Placental pericyte (primary cell): ENCODE measurements around a stretch of chr13.

GRCh38 chr13:109265712-109266267, 520.6 kb downstream of the IRS2 start:
- CAGE, long polyA plus RNA = no peak

GRCh38 chr13:109271855-109272722, 514.3 kb downstream of the IRS2 start:
- CAGE, long polyA plus RNA = no peak

DNA sequence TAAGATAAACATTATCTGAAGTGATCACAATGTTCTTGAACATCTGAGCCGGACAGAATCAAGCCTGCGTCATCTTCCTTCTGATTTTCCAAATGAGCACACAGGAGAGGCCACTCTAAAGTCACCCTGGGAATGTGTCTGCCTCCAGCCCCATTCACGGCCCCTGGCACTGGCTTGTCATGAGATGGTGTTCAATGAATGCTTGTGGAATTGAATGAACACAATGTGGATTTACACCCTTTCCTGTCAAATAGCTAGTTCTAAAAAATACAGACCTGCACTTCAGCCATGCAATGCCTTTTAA, 511.9 kb downstream of the IRS2 start:
- CAGE, long polyA plus RNA = no peak

DNA sequence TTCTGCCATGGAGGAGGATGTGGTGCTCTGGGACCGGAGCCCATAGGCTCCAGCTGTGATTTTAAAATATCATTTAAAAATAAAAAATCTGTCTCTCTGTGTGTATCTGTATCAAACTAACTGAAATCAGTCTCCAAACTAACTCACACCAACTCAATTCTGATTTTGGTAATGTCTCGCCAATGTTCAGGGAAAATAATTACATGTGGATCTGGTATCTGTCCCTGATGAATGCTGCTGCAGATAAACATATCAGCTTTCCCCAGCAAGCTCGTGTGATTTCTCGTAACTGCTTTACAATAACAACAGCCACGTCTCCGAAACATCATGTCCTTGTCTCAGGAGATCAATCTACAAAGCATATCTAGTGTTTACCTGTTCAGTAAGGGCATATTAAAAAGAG, 129.0 kb downstream of the IRS2 start:
- CAGE, long polyA plus RNA = no peak

- CAGE, long polyA plus RNA = no peak
Observed at GRCh38 chr13:109715844-109716503, 70.4 kb downstream of the IRS2 start.

DNA sequence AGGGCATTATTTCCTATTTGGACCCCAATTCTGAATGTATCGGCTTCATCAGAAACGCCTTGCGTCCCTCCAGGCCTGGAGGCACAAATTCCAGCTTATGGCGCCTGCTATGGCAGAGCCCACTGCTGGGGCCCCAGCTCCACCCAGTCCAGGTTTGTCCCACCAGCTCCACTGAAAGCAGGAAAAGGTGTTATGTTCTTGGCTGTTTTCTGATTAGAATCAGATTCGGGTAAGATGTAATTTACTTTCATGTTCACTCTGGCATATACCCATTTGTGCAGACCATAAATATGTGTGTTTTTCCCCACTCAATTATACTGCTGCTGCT, 6.5 kb downstream of the IRS2 start:
- CAGE, long polyA plus RNA = no peak

- CAGE, long polyA plus RNA = no peak
Observed at GRCh38 chr13:109790122-109790589, 3.8 kb upstream of the IRS2 start.

DNA sequence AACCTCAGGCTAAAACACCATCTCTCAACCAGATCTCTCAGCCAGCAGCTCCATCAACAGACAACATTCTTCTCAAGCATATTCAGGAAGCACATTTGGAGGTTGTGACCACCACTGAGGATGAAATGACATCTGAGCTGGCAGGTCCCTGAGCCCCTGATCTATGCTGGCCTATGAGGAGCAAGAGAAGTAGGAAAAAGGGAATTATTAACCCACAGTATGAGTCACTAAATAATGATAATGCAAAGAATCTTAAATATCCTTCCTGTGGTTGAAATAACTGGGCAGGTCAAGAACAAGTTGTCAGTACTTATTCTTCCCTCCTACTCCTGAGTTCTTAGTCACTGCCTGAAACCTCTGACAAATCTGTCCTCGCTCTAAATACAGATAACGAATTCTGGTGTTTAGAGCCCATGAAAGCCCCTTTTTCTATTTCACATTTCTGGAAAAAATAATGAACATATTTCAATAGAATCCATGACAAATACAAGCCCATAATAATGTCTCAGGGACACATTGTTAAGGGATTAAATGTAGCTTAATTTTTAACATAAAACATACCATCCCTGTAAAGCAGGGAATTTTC, 225.8 kb upstream of the IRS2 start:
- CAGE, long polyA plus RNA = no peak

DNA sequence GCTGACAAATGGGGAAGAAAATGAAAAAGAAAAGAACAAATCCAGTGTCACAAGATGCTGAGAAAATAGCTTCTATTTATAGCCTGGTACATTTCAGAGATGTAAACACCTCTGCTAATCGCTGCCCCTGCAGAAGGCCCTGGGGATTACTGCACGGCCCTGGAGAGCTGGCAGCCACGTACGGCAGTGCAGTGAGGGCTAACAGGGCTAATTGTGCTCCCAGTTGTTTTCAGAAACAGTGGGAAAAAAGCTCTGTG, 237.7 kb upstream of the IRS2 start:
- CAGE, long polyA plus RNA = no peak

DNA sequence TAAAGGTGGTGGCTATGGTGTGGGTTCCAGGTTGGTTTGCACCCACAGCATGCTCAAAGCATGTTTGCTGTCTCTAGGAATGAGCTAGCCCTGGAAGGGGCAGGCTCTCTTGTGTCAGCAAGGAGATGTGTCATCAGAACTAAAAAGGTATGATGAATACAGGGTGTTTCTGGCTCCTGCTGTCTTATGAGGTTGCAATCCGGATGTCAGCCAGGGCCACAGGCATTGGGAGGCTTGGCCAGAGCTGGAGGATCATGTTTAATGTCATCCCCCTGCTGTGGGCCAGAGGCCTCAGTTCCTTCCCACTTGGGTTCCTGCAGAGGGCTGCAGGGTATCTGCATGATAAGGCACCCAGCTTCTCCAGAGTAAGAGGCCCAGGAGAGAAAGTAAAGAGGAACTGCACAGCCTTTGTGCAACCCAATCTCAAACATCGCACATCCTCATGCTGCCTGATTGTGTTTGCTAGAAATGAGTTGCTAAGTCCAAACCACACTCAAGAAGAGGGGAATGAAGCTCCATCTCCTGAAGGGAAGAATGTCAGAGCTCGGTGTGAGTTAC, 193.6 kb downstream of the COL4A1 start:
- CAGE, long polyA plus RNA = no peak

DNA sequence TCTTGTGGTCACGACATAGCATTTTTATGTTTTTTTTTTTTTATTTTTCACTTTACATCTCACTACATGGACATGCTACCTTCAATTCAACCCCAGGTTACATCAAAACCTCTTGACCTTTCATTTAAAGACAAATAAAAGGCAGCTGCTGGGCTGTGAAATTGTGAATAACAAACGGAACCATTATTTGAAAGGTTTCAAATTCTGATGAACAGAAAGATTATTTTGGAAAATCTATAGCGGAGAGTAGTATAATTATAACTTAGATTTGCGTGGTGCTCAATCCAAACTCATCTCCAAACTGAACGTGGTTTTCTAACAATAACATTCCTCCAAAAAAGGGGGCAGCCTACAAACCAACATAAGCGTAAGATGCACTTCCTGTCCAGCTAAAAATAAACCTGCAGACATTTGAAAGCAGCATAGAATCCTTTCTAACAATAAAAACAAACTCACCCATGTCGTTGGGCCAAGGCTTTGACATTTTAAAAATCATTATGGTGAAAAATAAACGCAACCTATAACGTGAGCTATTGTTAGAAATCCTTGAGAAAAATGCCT, 178.5 kb downstream of the COL4A1 start:
- CAGE, long polyA plus RNA = no peak

DNA sequence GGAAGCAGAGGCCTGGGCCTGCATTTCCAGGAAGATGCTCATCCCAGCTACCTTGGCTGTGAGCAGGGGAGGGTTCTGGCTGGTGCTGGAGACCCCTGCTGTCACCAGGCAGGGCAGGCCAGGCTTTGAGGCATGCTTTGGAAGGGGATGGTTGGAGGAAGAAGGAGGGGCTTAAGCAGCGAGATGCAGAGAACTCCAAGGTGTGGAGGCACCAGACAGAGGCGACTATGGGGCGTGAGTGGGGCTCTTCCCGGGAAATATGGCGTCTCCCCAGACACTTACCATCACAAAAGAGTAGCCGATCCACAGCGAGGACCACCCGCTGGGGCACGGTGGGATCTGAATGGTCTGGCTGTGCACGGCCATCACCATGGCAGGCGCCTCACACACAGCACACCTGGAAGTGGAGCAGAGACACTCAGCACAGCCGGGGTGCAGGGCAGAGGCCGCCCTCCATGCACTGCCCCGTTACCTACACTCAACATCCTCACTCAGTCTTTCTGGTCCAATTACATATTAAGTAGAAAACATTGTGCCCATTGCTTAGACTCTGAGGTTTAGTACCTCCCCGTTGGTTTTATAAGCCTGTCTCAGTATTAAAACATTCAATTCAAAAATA, 151.8 kb downstream of the COL4A1 start:
- CAGE, long polyA plus RNA = no peak

DNA sequence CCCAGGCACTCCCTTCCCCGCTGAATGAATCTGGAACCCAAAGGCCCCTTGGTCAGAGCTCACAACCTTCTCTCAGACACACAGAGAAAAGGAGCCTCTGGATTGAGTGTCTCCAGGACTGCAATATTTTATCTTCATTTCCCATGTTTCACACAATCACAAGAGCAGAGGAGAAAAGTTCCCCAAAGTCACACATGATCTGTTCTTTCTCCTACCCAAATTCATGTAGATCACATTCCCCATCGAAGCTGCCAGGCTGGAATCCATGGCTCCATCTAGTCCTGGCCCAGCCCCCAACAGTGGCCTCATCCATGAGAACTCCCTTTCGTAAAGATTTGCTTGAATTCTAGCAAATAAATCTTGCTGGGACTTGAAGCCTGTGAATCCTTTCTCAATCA, 109.6 kb downstream of the COL4A1 start:
- CAGE, long polyA plus RNA = no peak

GRCh38 chr13:110198335-110198728, 108.6 kb downstream of the COL4A1 start:
- CAGE, long polyA plus RNA = no peak

- CAGE, long polyA plus RNA = no peak
Observed at GRCh38 chr13:110233099-110233908, 73.7 kb downstream of the COL4A1 start.

GRCh38 chr13:110246365-110247046, 60.5 kb downstream of the COL4A1 start:
- CAGE, long polyA plus RNA = no peak

- CAGE, long polyA plus RNA = no peak
Observed at GRCh38 chr13:110263692-110264435, 43.1 kb downstream of the COL4A1 start.

- CAGE, long polyA plus RNA = no peak
Observed at GRCh38 chr13:110290814-110291402, 16.0 kb downstream of the COL4A1 start.

- CAGE, long polyA plus RNA = no peak
Observed at GRCh38 chr13:110306831-110306928, 277 bp downstream of the COL4A1 start.

DNA sequence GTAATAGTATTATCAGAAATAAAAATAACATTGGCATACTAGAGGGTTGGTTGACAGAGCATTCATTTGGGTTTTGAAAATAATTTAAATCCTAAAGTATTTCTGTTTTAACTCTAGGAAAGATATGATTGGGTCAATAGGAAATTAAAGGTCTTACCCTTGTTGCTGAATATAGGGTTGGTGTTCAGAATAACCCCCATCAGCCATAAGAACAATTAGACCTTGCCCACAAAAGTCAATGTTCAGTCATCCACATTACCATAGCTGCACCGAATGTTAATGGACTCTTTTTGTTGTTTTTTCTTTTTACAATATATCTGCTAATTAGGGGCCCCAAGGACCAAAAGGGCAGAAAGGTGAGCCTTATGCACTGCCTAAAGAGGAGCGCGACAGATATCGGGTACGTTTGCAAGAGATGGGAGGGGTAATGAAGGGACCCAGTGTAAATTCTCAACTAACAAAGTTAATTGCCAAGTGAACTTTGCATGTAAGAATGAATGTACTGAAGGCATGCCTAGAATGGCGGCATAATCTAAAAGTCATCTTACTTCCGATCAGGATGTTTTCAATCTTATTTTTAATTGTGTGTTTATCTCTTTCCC, 122.6 kb downstream of the COL4A2 start:
- CAGE, long polyA plus RNA = no peak